RPMI7951 (cell line): ENCODE data around the genes ZNF211 and C19orf18.

DNA sequence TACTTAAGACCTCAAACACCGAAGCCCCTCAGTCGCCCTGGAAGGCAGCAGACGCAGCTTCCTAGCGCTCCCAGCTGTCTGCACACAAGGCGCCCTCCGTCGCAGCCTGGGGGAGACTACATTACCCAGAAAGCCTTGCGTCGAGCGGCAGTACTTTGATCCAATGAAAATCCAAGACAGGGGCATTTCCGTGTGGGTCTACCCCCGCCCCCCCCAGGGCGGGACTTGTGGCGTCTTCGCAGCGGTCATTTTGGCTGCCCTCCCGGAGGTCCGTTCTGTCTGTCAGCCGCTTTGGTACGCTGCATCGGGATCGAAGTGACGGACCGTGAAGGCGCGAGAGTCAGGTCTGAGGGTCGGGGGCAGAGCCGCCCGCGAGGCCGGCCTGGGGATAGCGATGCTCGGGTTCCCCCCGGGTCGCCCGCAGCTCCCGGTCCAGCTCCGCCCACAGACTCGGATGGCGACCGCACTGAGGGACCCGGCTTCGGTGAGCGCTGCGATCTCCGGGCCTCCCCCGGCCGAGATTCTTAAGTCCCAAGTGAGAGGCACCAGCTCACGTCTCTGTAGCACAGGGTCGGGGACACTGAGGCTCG lies at the start of gene ZNF211:
Gene ZNF211, plus strand, starts transcription at position 216 of the 590 bp plus-strand sequence.
- RAMPAGE, long total RNA = no peak

DNA sequence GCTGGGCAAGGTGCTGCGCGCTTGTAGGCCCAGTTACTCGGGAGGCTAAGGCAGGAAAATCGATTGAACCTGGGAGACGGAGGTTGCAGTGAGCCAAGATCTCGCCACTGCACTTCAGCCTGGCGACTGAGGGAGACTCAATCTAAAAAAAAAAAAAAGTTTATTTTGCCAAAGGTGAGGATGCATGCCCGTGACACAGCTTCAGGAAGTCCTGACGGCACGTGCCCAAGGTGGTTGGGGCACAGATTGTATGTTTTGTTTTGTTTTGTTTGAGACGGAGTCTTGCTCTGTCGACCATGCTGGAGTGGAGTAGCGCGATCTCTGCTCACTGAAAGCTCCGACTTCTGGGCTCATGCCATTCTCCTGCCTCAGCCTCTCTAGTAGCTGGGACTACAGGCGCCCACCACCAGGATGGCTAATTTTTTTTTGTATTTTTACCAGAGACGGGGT lies 3.2 kb upstream of the ZNF552 start:
- RAMPAGE, long total RNA = no peak

- RAMPAGE, long total RNA = no peak
These were observed at the start of gene C19orf18 for GRCh38 chr19:57974422-57974787. C19orf18 (minus strand) TSS chr19:57974534.

GRCh38 chr19:58368902-58369369 lies 6.4 kb upstream of the ZNF497 start:
- RAMPAGE, long total RNA = no peak

DNA sequence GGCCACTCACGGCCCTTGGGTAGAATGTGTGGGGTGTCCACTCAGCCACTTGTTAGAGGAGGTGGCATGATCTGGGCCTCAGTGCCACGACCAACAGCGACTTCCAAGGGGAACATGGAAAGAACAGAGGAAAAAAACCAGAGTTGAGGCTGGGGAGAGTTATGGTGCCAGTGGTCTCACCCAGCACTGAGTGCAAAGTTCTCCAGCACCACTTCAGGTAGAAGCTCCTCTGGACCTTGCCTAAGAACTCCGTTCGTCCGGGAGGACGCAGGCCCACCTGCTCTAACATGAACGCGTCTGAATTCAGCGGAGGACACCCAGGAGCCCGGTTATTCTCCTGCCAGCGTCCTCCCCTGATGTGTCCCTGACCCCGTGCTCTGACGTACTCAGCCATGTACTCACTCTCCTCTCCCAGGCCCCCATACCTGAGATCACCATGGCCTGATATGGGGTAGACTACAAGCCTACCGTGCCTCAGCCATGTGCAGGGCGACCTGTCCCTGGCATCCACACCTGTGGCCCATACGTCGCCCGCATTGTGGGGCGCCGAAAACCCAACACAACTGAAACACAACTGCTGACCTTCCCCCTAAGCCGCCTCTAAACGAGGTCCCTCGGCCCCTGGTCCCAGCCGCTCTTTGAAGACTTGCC lies 847 bp upstream of the ZNF584 start:
- RAMPAGE, long total RNA = no peak

DNA sequence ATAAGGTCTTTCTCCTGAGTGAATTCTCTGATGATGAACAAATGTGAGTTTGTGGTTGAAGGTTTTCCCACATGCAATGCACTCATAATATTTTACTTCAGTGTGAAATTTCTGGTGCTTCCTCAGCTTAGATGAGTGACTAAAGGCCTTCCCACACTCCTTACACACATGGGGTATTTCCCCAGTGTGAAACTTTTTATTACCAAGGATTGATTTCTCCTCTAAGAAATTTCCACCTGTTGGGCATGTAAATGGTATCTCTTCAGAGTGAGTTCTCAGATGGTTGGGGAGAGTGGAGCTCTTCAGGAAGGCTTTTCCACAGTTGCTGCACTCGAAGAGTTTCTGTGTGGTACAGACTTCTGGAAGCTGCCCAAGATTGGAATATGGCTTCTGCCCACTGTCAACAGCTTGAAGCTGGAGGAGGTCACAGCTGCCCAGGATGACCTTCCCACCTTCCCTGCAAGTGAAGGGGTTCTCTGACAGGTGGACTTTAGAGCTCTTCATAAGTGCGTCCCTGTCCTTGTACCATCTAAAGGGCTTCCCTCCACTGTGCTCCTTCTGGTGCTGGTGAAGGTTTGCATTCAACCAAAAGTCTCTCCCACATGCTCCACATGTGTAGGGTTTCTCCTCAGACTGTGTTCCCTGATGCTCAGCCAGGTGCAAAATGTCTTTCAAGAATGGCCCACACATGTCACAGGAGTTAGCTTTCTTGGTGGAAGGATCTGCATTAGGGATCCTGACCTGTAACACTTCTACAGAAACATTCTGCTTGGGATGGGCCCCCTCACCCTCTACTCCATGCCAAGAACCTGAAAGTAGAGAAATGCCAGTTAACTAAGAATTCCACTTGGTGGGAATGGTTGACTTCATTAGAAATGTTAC lies 5.3 kb downstream of the ZNF132 start:
- RAMPAGE, long total RNA = no peak

GRCh38 chr19:58497640-58498206 lies 14.1 kb downstream of the SLC27A5 start:
- RAMPAGE, long total RNA = no peak

GRCh38 chr19:58509803-58510494 lies 1.8 kb downstream of the SLC27A5 start:
- RAMPAGE, long total RNA = no peak

DNA sequence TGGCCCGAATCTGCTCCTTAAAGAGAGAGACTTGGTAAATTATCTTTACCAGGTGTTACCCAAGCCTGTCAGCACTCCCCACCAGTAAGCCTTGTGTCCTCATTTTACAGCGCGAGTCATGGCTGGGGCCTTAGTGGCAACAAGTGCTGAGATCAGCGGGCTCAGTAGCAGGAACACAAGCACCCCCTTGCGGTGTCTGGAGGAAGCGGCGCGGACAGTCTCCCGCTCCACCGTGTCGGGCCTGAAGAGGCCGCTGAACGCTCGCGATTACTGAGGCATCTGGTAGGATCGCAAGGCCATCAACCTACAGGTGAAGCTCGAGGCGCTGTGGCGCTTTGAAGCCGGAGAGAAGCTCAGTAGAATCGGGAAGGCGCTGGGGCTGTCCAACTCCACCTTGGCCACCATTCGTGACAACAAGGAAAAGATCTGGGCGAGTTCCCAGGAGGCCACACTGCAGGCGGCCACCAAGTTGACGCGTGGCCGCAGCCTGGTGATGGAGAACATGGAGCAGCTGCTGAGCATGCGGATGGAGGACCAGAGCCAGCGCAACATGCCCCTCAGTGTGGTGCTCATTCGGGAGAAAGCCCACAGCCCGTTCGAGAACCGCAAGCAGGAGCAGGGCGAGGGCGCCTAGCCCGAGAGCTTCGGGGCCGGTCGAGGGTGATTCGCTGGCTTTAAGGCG lies 8.1 kb upstream of the MZF1 start:
- RAMPAGE, long total RNA = no peak